ENCODE results near the genes BRI3BP and AACS.

DNA sequence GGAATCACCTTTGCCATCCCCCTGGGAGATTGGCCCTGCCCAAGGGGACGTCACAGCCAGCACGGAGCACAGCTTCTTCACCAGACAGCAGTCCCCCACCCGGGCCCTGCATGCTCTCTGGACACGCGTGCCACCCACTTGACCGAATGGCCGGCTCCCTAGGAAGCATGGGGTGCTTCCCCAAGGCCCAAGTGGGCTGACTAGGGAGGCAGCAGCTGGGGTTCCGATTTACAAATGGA, 17.3 kb downstream of the DHX37 start:
- RRBS: 82% methylated on average over 5 of the region's 8 CpGs

GRCh38 chr12:124993305-124994520, at the start of gene BRI3BP:
BRI3BP (plus strand) TSS chr12:124993645.
- RRBS: 2% methylated on average over 39 of the region's 136 CpGs

DNA sequence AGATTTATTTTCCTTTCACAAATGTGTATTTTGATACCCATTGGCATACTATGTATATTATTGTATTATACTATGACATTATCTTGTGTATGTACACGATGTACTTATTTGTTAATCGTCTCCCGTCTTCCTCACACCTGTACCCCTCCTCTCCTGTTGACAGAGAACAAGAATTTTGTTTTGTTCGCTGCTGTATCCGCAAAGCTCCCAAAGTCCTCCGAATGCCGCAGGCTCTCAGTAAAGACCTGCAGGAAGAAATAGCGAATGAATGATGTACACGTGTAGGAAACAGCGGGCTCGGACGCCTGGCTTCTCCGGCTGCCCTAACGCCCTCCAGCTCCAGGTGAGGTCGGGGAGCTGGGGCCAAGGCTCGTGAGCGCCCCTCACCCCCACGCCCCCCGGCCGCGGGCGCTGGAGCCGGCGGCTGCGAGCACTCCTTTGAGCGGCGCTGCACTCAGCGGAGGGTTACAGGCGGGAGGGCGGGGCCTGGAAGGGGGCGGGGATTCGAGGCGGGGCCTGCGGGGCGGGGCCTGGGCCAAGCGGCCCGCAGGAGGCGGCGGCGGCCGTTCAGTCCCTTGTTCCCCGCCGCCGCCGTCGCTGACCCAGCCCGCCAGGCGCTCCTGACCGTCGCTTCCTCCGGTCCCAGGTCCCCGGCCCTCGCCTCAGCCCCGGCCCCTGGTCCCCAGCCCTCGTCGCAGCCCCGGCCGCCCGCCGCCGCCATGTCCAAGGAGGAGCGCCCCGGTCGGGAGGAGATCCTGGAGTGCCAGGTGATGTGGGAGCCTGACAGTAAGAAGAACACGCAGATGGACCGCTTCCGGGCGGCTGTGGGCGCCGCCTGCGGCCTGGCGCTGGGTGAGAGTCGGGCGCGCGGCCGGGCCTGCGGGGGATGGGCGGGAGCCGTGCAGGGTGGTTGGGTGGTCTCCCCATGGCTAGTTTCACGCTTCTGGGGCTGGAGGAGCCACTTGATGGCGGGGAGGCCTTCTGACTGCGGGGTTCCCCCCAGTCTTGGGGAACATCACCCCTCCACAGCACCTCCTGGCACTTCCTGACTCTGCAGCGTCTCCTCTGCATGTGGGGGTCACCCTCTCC, at the start of gene AACS:
AACS (plus strand) TSS at position 570 of the 1,089 bp plus-strand sequence.
- RRBS: 2% methylated on average over 27 of the region's 84 CpGs

GRCh38 chr12:125124606-125125150, 59.4 kb downstream of the AACS start:
- RRBS: no CpG with 5 or more reads among the region's 10 CpGs

- RRBS: no CpG with 5 or more reads among the region's 3 CpGs
Measured at GRCh38 chr12:125171199-125171643, 15.0 kb upstream of the TMEM132B start.

DNA sequence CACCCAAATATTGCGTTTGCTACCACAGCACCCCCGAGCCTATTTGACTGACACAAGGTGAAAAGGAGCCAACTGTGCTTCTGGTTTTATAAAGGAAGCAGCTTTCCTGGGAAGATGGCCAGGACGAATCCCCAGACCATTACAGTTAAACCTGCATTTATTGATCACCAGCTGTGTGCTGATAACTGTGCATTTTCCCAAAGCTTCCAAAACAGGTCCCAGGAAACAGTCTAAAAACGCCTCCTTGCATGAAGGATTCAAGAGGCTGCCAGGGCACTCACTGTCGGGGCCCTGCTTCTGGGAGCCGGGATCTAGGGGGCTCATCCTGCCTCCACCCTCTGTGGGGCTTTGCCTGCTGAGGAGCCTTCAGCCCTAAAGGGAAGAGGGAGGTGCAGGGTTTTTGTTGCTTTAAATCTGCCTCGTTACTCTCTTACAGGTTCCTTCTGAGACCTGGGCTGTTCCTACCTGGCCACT, 270.0 kb downstream of the TMEM132B start:
- RRBS: no CpG with 5 or more reads among the region's 7 CpGs

- RRBS: no CpG with 5 or more reads among the region's 5 CpGs
Measured at GRCh38 chr12:125996293-125996930, 810.2 kb downstream of the TMEM132B start.

GRCh38 chr12:127284675-127285360, 982.2 kb upstream of the TMEM132C start:
- RRBS: no CpG with 5 or more reads among the region's 3 CpGs

DNA sequence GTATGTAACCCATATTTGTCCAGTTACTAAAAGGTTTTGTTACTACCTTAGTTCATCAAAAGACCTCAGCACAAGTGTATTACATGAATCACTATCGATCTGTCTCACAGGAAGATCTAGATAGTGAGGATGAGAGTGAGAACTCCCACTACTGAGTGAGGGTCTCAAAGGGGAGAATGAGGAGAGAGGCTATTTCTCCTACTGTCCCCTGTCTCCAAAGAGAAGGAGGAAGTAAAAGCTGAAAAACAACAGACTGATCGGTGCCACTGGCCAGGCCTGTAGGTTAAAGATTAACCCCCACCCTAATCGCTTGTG, 778.1 kb upstream of the TMEM132C start:
- RRBS: no CpG with 5 or more reads among the region's 3 CpGs

GRCh38 chr12:128829596-128830409, 6.0 kb upstream of the SLC15A4 start:
- RRBS: no CpG with 5 or more reads among the region's 9 CpGs

DNA sequence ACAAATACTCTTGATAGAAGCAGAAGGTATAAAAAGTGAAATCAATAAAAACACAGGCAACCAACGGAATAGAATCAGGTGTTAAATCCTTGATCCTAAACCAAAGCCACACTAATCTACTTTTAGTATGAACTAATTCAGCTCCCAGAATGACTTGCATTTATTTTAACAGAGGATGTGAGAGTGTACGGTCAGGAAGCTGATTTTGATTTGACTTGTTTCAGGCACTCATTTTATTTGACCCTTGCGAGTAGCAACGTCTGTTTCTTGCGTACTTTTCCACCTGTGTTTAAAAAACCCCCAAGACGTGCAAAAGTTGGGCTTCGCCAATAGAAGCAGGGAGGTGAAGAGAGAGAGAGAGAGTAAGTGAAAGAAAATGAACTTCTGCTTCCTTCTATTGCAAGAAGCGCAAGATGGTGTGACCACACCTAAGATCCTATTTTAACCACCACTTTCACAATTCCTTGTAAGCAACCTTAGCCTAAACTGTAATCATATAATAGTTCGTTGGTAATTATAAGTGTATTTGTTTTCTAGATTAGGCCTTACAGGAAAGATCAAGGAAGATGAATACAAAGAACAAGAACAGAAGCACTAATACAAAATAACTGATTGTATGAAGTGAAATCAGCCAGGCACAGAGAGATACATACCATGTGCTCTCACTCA, 6.8 kb upstream of the SLC15A4 start:
- RRBS: no CpG with 5 or more reads among the region's 9 CpGs

DNA sequence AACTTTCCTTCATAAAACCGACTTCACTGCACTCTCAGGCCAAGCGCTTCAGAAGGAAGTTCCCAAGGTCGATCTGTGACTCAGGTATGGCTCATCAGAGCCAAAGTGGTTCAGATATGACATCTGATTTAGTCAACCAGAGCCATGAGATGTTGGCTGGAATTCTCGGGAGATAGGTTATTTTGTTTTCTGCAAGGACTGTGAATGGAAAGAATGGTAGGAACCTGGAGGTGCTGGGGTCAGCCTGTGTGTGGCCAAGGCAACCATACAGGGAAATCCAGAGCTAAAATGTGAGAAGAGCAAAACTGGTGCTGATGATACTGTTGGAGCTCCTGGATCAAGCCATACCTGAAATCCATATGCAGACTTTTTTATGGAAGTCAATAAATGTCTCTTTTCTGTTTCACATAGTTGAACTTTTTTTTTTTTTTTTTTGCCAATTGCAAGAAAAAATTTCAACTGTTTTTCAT, 445.8 kb downstream of the GLT1D1 start:
- RRBS: no CpG with 5 or more reads among the region's 4 CpGs

GRCh38 chr12:129699992-129700414, 203.8 kb downstream of the TMEM132D start:
- RRBS: no CpG with 5 or more reads among the region's 25 CpGs

DNA sequence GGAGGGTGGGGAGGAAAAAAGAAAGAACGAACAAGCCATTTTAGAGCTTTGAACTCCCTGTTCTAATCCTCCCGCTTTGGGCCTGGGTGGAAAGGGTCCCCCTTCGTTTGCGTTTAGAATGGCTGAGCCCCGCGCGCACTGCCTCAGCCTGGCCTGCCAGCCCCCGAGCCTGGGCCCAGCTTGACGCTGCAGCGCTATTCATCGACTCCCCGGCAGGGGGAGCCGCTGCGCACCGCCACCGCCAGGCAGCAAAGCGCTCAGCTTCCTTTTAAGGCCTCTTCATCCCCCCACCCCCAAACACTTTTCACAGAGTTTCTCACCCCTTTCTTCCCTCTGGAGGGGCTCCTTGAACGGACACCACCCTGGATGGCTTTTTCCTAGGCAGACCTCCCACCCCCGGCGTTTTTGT, 56.5 kb upstream of the PIWIL1 start:
- RRBS: no CpG with 5 or more reads among the region's 20 CpGs

GRCh38 chr12:130796862-130797361, 42.1 kb downstream of the STX2 start:
- RRBS: no CpG with 5 or more reads among the region's 13 CpGs

- RRBS: no CpG with 5 or more reads among the region's 17 CpGs
Measured at GRCh38 chr12:130877989-130878877, 6.4 kb downstream of the RAN start.

- RRBS: no CpG with 5 or more reads among the region's 8 CpGs
Measured at GRCh38 chr12:130955274-130955629, 1.5 kb downstream of the ADGRD1 start.

DNA sequence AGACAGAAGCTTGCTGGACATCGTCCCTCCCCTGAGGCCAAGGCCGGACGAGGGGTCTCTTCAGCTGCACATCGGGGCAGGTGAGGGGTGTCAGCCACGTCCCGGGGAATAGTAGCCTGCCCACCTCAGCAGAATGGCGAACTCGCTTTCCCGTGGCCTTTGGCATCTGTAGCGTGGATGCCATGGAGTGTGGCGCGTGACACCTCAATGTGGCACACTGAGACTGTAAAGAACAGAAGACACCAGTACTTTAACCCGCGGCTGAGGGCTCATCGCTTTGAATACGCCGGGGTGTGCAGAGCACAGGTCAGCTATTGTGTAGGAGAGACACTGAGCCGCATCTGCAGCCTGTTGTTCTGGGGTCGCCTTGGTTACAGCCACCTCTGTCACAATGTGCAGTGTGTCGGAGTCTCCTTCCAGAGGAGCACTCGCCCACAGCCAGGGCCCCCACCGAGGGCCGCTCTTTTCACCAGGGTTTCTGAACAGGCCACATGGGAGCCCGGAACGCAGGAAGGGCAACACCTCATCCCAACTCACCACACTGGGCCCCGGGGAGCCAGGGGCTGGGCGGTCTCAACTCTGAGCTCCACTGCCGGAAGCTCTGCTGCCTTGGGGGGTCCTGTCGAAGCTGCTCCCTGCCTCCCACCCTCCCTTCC, 77.0 kb downstream of the ADGRD1 start:
- RRBS: 77% methylated on average over 10 of the region's 29 CpGs

DNA sequence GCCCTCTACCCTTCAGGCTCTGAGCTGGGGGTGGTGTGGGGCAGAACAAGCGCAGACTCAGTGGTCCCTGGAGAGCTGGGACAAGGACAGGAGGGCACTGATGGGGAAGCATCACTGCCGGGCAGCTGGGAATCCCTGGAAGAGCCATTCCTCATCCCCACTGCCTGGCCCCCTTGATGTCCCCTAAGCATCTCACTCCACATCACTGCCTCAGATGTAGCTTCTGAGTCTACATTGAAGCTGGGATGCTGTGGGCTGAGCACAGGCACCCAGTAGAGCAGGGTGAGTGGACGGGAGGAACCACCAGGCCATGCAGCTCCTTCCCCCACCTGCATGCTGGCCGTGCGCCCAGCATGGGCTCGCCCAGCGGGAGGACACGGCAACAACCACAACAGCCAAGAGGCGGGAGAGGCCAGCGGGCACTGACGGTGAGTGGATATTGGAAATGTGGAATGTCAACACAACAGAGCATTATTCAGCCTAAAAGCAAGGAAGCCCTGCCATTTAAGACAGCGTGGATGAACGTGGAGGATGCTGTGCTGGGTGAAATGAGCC, 310.9 kb downstream of the ADGRD1 start:
- RRBS: no CpG with 5 or more reads among the region's 13 CpGs

- RRBS: no CpG with 5 or more reads among the region's 8 CpGs
Measured at GRCh38 chr12:131406170-131406674, 304.7 kb upstream of the SFSWAP start.